Metastatic Breast Carcinoma in the Brain (tissue), 10 donors: ENCODE data around the genes HNRNPD and MRPS18C.

- PRO-cap, 10 experiments = no peak in any of the 10 experiments
Observed at GRCh38 chr4:80197719-80198451, 582 bp downstream of the PRDM8 start.

DNA sequence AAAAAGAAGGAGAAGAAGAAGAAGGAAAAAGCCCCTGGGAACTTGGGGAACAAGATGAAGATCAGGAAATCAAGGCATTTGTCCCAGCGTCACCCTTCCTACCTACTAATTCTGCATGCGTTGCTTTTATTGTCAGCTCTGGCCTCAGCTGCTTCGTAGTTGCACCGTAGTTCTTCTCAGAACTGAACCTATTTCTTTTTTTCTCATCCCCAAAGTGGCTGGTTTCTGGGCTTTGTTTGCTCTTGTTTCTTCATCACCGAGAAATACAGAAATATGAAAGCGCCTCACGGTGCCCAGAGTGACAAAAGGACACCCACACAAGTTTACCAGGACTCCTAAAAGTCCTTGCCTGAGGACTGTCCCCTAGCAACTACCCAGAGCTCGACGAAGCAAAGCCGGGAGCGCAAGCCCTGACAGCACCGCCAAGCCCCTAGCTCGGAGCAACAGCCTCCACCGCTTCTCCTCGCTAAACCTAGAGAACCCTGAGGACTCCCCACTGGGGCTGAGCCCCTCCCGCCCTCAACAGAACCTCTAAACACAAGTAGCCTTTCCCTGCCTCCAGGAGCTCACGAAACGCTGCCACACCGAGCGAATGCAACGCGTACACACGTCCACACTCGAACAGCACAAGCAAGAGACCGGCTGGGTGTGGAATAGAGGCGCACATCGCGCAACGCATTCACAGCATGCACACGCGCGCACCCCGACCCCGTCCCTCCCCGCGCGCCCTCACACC is 688 bp downstream of the PRKG2 start:
- PRO-cap, 10 experiments = no peak in any of the 10 experiments

DNA sequence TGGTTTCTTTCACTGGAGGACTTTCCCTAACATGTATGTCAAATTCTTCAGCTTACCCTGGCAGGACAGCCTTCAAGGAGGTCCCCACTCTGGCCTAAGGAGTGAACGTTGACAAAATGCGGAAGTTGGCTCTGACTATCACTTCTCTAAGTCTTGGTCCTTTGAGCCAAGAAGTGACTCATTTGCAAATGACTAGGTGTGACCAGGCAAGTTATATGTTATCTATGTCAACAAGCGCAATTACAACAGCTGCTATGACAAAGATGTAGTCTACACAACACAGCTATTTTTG is 50.3 kb downstream of the RASGEF1B start:
- PRO-cap, 10 experiments = no peak in any of the 10 experiments

DNA sequence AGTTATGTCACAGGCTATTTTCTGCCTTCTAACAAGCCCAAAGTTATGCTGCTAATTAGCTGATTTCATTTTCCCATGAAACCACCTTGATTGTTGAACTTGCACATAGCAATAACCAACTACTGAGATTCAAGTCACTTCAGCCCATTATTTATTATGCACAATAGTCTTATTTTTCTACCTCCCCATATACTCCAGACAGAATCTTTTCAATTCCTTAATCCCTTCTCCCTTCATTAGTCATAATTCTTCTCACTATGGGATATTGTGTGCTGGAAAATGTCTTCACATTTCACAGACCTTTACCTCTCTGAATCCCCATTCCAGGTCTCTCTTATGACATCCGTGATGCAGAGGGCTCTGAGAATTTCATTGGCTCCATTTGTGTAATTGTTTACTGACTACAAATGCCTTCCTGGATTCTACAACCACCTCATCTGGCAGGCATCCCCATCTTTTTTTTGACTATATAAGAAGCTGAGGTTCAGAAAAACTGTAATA is 9.2 kb downstream of the RASGEF1B start:
- PRO-cap, 10 experiments = no peak in any of the 10 experiments

- PRO-cap, 10 experiments = no peak in any of the 10 experiments
Observed at GRCh38 chr4:81622526-81623091, 150.9 kb upstream of the RASGEF1B start.

GRCh38 chr4:82223668-82224232 is 150.0 kb downstream of the HNRNPD start:
- PRO-cap, 10 experiments = no peak in any of the 10 experiments

DNA sequence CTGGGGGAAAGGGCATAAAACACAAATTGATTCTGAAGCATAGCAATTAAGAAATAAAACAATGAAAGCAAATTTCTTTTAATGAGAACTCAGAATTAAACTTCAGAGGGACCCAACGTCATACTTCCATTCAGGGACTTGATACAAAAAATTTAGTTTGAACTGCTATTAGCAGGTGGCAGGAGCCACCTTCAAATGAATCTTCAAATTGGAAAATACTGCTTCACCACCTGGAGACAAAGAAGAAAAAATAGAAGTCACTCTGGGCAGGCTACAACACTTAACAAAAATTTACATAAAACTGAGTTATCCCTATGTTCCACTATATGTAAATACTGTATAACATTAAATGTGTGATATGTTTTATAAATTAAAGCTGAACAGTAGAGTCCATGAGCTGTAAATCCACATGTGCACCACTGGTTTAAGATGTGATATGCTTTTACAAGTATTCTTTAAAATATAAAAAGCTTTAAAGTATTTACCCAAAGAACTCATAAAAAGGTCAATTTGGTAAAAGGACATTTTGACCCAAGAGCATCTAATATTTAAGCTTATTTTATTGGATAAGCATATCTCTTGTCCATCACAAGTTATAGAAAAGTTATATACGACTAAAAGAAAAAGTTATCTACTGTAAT is 19.7 kb downstream of the HNRNPD start:
- PRO-cap, 10 experiments = no peak in any of the 10 experiments

GRCh38 chr4:82373371-82374081 is at the start of gene HNRNPD:
Gene HNRNPD (minus strand): TSS chr4:82373991.
- PRO-cap, 10 experiments = peak in 10 of 10 experiments; most common plus-strand start chr4:82373792 (in 1); most common minus-strand start chr4:82373956 (in 5)

DNA sequence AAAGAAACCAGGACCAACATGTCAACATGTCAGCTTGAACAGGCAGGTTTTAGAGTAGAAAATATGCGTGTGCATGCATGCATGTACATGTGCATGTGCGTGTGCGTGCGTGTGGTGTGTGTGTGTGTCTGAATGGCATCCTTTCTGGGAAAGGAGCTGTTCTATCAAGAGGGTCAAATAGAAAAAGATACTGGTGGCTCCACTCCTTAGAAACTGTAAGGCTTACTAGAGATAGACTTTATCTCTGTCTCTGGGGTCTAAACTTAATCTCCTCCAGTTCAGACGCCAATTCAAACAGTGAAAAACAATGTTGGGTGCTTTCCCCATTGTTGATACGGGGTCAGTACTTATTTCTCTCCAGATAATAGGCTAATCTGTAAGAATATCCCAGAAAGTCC is 110.4 kb downstream of the SCD5 start:
- PRO-cap, 10 experiments = no peak in any of the 10 experiments

DNA sequence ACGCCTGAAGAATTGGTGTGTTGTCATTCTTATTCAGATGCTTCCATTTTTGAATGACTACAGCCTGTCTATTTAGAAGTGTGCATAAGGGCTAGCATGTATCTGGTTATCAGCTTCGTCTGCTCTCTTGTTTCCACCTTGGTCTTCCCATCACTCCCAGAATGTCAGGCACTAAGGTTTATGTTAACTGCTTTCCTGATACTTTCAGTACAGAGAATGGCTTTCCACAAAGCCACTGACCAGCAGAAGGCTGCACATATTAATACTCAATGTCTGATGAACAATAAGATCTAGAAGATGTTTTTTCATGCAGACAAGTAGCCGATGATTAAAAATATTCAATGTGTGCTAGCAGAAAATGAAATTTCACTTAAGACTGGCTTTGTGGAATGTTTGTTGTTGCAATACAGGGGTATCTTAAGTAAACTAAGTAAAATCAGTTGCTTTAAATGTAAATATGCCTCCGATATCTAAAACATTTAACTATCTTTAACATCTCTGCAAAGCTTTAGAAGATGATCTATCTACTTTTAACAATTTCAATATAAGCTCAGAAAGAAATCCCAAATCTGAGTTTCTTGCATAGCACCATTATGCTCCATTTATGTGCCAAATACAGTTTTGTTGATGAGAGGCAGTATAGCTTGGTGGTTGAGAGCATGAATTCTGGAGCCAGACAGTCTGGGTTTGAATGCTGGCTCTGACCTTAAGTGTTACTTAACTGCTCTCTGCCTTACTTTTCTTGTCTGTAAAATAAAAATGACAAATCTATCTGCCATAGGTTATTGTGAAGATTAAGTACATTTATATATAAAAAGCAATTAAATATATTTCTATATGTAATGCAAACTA is 24.9 kb upstream of the SCD5 start:
- PRO-cap, 10 experiments = no peak in any of the 10 experiments

GRCh38 chr4:82838439-82839149 is 40.0 kb upstream of the SCD5 start:
- PRO-cap, 10 experiments = no peak in any of the 10 experiments

- PRO-cap, 10 experiments = peak in 9 of 10 experiments; most common minus-strand start chr4:82900545 (in 3)
Observed at GRCh38 chr4:82900333-82900588, 274 bp upstream of the THAP9 start.

DNA sequence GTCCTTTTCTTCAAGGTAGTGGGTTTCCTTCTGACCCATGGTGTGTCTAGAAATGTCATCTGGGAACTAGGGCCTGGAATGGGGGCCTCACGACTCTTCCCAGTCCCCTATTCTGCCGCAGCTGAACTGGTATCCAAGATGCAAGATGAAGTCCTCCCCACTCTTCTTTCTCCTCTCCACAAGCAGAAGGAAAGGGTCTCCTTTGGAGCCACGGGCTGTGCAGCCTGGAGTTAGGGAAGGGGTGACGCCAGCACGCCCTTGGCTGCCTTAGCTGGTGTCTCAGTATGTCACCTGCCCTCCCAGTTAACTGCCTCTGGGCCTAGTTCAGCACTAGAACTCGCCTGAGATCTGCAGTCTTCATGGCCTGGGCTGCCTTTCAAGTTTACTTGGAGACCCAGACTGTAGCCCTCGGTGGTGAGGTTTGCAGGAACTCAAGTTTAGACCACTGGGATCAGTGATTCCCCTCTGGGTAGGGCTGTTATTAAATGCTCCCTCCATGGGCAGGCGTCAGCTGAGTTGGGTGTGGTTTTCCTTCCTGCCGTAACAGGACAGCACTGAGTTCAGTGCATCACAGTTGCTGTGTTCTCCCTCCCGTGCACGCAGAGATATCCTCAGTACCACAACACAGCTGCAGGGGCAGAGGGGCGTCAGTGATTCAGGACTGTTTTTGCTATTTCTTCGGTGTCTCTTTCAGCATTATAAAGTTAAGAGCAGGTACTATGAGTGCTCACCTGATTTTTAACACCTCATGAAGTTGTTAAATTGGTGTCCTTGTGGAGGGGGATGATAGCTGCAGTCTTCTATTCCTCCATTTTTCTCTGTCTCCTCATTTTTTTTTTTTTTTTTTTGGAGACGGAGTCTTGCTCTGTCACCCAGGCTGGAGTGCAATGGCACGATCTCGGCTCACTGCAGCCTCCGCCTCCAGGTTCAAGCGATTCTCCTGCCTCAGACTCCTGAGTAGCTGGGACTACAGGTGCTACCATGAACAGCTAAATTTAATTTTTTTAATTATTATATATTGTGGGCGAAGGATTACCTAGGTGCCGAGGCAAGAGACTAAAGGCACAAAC is 30.5 kb downstream of the PLAC8 start:
- PRO-cap, 10 experiments = no peak in any of the 10 experiments

- PRO-cap, 10 experiments = no peak in any of the 10 experiments
Observed at GRCh38 chr4:83108072-83108470, 6.5 kb downstream of the PLAC8 start.

GRCh38 chr4:83112893-83113517 is 1.5 kb downstream of the PLAC8 start:
- PRO-cap, 10 experiments = no peak in any of the 10 experiments

GRCh38 chr4:83455079-83455694 is 436 bp downstream of the HELQ start:
- PRO-cap, 10 experiments = peak in 8 of 10 experiments; most common plus-strand start chr4:83455474 (in 7); most common minus-strand start chr4:83455571 (in 2)

DNA sequence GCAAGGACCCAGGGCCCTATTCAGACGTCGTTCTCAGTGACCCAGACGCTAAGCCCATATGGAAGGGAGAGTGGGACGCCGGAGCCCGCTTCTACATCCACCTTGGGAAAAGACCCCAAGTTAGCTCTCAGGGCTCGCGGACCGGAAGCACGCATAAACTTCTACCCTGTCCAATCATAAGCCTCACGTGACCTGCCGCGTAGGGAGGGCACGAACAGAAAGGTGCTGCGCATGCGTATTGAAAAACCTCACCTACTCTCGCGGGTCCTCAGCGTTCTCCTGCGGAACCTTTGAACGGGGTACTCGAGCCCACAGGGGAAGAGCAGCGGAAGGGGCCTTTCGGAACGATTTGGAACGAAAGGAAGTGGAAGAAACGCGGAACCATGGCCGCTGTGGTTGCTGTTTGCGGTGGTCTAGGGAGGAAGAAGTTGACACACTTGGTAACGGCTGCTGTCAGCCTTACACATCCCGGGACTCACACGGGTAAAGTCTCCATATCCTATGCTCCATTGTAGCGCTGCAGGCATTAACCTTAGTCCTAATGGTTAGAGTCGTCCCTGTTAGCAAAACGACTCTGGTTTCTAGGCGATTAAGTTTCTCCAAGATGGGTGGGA is at the start of gene MRPS18C:
MRPS18C (plus strand) TSS at position 364 of the 614 bp plus-strand sequence.
- PRO-cap, 10 experiments = peak in 10 of 10 experiments; most common plus-strand start position 347 of the sequence (in 7); most common minus-strand start position 151 of the sequence (in 4)

DNA sequence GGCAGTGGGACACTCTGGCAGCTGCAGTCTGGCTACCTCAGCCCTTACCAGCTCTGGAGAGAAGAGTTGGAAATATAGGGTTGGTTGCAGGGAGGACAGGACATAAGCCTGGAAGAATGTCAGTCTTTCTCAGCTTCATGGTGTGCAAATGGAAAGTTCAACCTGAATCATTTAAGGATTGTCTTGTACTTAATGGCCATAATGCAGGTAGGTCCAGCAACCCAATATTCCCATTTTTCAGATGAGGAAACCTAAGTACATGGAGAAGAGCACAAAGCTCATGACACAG is 60.0 kb downstream of the GPAT3 start:
- PRO-cap, 10 experiments = no peak in any of the 10 experiments

DNA sequence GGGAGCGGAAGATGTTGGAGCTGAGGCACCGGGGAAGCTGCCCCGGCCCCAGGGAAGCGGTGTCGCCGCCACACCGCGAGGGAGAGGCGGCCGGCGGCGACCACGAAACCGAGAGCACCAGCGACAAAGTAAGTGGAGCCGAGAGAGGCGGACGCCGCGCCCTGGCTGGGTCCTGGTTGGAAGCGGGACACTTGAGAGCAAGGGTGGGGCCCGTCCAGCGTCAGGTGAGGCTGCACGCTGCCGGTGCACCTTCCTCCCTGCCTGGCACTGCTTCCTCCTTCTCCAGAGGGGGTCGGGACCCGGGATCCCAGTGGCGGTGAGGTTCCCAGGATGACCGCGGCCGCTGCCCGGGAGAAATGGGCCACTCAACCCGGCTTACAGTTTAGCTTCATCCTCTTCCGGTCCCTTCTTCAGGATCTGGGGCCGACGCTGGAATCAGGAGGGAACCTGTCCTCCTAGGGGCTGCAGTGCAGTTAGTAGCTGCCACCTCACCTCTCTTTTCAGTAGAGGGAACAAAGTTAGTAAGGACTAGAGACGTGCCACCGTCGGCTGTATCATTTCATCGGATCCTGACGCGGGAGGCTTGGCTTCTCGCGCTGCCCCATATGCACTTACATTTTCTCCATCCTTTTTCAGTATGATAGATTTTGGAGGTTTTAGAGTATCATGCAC is 600 bp downstream of the CDS1 start:
- PRO-cap, 10 experiments = peak in 5 of 10 experiments; most common plus-strand start position 285 of the sequence (in 2); most common minus-strand start position 116 of the sequence (in 2)

DNA sequence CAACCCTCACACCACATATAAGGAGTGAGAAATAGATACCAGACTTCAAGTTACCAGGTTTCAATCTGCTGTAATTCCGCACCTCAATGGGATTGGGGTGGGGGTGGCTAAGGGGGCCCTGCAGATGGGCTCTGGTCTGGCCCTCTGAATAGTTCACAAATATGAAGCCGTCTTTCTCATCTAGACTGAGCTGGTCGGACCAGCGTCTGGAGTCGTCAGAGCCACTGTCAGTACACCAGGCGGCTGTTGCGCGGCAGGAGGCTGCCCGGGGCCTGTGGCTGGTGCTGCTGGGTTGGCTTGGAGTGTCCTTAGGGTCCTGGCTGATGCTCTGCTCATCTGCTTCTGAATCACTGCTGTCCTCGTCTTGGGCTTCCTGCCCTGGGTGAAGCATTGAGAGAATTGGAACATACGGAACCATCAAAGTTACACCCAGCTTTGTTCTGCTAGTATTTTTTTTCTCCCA is 96.0 kb downstream of the CDS1 start:
- PRO-cap, 10 experiments = no peak in any of the 10 experiments